M059J (cell line): ENCODE measurements around the gene FOXP2.

DNA sequence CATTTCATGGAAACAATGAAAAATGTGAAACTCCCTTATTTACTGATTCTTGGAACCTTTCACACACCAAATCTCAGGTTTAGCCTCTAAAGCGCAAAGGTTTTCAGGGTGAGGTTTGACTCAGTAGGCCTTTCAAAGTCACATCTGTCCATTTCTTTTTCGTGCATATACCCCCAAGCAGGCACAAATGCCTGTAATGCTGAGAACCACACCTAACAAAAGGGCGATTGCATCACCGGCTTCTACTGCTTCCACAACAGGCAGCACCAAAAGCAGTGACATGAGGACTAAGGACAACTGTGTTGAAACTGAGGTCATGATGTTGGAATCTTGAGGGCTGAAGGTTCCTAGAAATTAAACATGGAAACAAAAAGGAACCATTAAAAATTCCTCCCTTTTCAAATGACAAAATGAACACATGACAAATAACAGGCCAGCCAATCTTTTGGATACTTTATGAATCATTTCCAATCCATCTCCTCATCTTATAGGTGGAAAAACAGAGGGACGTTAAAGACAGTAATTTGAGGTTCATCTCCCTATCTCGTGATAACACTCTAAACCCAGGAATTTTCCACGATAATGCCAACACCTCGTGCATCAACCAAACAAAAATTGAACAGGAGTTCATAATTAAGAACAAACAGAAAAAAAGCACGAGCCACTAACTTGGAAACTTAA lies 953 bp downstream of the SMIM30 start:
- RAMPAGE, long total RNA: no peak

GRCh38 chr7:113118733-113119302 lies 464 bp upstream of the SMIM30 start:
- RAMPAGE, long total RNA: no peak

GRCh38 chr7:113742790-113743516 lies 175.9 kb downstream of the PPP1R3A start:
- RAMPAGE, long total RNA: no peak

GRCh38 chr7:114084986-114086048 lies 166.5 kb upstream of the PPP1R3A start:
- RAMPAGE, long total RNA: no peak

DNA sequence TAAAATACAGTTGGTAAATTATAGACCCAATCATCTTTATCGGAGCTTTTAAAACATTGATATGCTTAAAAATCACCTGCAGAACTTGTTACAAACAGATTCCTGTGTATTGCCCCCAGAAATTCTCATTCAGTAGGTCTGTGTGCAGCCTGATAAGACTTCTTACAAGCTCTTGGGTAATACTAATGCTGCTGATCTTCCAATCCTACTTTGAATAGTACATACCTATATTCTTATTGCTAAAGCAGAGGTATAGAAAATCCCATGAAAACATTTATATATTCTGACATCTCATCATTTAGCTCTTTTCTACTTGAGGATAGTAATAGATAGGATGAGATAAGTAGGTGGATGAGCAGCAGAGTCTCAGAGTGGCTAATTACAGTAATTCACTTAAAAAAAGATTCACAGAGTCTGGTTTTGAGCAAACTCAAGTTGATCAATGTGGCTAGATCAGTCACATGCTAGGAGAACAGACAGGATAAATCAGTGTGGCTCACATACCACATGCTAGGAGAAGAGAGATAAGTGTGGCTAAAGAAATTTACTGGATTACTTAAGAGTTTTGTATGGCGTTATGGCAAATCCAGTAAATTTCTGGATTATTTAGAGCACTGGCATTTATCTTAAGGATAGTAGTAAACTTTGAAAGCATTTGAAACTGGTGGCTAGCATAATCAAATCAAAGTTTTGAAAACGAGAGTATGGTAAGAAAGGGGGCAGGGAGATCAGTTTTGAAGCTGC lies 201.1 kb upstream of the PPP1R3A start:
- RAMPAGE, long total RNA: no peak

- RAMPAGE, long total RNA: no peak
Observed at GRCh38 chr7:114120931-114121454, 202.2 kb upstream of the PPP1R3A start.

DNA sequence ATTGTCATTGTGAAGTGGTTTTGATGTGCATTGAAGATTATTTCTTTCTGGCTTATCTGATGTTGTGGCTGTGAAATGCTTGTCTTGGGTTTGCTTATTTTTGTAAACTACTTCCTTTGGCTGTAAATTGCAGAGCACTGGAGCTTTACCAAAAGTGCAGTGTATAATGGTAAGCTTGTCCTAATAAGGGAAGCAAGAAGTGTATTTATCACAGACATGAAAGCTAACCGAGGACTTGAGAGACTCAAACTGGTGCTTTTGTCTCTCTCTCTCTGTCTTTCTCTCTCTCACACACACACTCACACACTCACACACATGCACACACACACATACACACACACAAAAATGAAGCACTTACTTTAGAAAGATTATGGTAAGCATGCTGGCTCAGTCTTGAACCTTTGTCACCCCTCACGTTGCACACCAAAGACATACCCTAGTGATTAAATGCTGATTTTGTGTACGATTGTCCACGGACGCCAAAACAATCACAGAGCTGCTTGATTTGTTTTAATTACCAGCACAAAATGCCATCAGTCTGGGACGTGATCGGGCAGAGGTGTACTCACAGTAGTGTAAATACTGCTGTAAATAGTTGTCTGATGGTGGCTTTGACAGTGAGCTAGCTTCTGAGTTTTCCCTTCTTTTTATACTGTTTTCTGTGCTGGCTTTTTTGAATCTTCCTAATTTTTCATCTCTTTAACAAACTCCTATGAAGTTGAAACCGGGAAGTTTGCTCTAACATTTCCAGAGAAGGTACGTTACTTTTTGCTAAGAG lies at the start of gene FOXP2:
Gene FOXP2, plus strand, starts transcription at position 211 of the 778 bp plus-strand sequence.
- RAMPAGE, long total RNA: no peak

- RAMPAGE, long total RNA: no peak
Observed at GRCh38 chr7:114426331-114426910, 11.8 kb downstream of the FOXP2 start.

DNA sequence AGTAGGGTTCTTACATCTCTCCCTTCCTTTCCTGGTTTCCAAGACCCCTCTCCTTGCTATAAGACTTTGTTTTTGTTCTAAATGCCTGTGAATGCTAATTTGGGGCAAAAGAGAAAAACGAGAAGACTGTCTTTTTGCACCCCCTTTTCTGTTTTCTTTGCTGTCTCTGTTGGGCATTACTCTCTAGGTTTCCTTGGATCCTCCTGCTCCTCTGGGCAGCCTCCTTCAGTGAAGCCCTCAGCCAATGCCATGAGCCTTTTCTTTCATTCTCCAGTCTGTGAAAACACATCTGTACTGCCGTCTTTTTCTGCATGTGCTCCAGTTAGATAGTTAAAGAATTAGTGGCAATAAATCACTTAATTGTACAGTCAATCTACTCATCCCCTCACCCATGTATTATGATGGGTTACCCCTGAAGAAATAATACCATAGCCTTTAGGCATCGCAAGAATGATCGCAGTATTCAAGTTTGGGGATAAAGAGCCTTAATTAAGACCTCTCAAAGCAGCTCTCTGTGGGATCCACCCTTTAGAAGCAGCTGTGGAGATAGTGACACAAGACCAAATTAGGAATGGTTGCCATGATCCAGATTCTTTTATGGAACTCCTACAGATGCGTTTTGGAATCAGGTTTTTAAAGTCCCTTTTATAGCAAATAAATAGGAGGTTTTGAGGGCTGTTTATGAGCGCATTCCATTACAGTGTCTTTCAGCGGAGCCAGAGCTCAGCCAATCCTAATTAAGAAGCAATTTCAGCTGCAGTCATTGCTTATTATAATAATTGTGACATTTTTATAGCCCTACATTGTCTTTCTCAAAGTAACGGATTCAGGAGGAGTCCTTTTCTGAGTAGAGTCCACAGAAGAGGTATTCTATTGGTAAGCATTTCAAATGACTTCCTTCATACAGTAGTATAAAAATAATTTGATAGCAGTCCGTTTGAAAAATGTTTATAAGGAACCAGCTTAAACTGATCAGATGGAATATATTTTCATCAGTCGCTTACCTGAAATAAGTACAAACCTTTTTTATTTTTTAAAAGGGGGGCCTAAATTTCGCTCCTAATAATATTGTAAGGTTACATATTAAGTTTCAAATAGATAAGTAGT lies 12.2 kb downstream of the TES start:
- RAMPAGE, long total RNA: no peak

DNA sequence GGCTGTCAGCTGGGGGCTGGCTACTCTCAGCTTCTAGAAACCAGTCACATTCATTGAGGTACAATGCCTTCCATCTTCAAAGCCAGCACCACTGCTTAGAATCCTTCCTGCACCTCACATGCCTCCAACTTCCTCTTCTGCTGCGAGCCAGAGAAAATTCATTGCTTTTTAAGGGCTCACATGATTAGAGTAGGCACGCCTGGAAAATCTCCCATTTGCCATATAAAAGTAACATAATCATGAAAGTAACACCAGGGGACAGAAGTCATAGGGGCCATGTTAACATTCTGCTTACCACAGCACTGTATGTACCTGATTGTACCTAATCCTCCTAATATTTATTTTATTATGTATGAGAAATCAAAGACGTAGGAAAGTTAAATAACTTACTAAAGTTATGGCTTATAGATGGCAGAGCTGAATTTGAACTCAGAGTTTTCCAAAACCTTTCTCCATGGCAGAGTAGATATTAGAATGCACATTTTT lies 28.8 kb downstream of the TES start:
- RAMPAGE, long total RNA: no peak

- RAMPAGE, long total RNA: no peak
Observed at GRCh38 chr7:116353963-116354493, 143.7 kb downstream of the TES start.

- RAMPAGE, long total RNA: no peak
Observed at GRCh38 chr7:116526972-116527268, 2.1 kb downstream of the CAV1 start.

DNA sequence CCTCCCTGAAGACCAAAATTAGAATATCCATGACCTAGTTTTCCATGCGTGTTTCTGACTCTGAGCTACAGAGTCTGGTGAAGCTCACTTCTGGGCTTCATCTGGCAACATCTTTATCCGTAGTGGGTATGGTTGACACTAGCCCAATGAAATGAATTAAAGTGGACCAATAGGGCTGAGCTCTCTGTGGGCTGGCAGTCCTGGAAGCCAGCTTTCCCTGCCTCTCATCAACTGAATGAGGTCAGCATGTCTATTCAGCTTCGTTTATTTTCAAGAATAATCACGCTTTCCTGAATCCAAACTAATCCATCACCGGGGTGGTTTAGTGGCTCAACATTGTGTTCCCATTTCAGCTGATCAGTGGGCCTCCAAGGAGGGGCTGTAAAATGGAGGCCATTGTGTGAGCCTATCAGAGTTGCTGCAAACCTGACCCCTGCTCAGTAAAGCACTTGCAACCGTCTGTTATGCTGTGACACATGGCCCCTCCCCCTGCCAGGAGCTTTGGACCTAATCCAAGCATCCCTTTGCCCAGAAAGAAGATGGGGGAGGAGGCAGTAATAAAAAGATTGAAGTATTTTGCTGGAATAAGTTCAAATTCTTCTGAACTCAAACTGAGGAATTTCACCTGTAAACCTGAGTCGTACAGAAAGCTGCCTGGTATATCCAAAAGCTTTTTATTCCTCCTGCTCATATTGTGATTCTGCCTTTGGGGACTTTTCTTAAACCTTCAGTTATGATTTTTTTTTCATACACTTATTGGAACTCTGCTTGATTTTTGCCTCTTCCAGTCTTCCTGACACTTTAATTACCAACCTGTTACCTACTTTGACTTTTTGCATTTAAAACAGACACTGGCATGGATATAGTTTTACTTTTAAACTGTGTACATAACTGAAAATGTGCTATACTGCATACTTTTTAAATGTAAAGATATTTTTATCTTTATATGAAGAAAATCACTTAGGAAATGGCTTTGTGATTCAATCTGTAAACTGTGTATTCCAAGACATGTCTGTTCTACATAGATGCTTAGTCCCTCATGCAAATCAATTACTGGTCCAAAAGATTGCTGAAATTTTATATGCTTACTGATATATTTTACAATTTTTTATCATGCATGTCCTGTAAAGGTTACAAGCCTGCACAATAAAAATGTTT lies 35.6 kb downstream of the CAV1 start:
- RAMPAGE, long total RNA: no peak

- RAMPAGE, long total RNA: no peak
Observed at GRCh38 chr7:116686739-116687507, 14.9 kb downstream of the MET start.

DNA sequence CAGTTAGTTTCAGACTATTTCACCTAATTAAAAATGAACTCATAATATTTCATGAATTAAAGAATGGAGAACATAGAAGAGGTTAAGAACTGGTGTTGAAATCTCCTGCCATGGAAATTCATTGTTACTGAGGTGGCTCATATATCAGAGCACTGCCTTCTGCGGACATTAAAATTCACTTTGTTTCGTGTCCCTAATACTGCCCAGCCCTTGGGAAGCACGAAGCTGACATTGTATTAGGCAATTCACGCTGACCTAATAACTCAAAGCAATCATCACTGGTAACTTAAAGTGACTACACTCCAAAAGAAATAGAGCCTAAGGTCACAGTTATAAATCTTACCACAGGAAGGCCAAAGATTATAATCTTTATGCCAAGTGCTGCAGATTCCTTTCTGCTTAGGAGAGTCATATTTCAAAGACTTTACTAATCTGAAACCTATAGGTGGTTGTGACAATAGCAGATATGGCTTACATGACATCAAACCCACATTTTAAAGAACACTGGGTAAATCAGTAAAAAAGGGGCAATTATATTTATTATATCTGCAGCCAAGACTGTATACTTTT lies 52.1 kb upstream of the CAPZA2 start:
- RAMPAGE, long total RNA: no peak

DNA sequence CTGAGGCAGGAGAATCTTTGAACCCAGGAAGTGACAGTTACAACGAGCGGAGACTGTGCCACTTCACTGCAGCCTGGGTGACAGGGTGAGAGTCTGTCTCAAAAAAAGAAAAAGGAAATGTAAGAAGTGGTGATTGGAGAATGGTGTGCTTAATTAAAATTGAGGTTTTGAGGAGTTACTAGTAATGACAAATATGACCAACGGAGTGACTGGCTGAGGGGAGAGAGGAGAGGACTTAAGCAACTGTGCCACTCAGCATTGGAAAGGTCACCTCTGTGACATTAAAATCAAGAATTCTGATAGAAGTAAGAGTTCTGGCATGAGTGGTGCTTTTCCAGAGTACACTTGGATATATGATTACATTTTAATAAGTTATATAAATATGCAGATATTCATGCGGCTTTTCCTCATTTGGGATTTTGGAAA lies 31.7 kb upstream of the ST7 start:
- RAMPAGE, long total RNA: no peak

- RAMPAGE, long total RNA: no peak
Observed at GRCh38 chr7:117110334-117111091, 157.2 kb downstream of the ST7 start.

GRCh38 chr7:117112615-117113376 lies 159.5 kb downstream of the ST7 start:
- RAMPAGE, long total RNA: no peak

DNA sequence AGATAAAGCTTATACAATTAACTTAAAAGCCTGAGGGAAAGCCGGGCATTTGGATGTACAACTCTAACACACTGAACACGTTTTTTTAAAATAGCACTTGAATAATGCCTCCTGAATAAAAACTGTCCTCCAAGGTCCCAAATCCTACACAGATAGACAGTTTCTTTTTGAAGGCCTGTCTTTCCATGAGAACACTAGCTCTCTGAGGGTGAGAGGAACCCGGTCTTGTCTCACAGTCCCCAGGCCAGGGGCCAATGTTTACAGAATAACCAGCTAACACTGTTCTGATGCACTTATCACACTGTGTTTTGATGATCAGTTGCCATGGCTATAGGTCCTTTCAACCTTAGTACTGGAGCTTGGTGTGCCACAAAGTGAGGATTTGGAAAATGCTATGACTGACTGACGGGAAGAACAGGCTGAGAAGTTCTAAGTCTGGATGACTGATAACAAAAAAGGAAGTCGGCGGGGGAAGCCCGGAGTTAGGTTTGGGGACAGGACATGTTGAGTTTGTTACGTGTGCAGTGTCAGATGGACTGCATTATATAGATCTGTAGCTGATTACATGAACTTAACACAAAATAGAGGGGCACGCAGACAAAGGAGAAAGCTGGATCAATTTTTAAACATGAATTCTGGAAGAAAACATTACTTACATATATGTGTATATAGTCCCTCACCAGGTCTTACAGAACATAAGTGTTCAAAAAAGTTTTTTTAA lies 141.8 kb downstream of the CTTNBP2 start:
- RAMPAGE, long total RNA: no peak

GRCh38 chr7:117751825-117752151 lies 121.5 kb downstream of the CTTNBP2 start:
- RAMPAGE, long total RNA: no peak